ENCODE measurements around a stretch of chr6.

- PRO-cap, 6 experiments: no peak in any of the 6 experiments
- RAMPAGE, long total RNA, 2 experiments: no peak in any of the 2 experiments
- RRBS: no CpG with 5 or more reads among the region's 4 CpGs
Measured at GRCh38 chr6:49459040-49459599, 3.9 kb downstream of the MMUT start.

DNA sequence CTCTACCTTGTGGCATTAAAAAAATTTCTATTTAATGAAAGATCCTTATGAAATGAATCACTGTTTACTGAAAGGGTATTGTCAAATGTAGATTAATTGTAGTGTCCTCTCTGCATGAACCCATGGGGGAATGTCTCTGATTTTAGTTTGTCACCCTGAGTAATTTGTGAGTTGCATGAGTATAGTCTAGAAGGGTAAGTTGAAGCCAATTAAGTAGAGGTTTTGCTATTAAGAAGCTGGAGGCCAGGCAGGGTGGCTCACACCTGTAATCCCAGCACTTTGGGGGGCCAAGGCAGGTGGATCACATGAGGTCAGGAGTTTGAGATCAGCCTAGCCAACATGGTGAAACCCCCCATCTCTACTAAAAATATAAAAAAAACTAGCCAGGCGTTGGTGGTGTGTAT lies 1.2 kb downstream of the GLYATL3 start:
- PRO-cap, 6 experiments: no peak in any of the 6 experiments
- RAMPAGE, long total RNA, 2 experiments: no peak in any of the 2 experiments
- RRBS: no CpG with 5 or more reads among the region's 1 CpG

GRCh38 chr6:49570608-49570943 lies 20.1 kb downstream of the C6orf141 start:
- PRO-cap, 6 experiments: no peak in any of the 6 experiments
- RAMPAGE, long total RNA, 2 experiments: no peak in any of the 2 experiments
- RRBS: no CpG with 5 or more reads among the region's 4 CpGs

GRCh38 chr6:51049885-51050707 lies 231.4 kb downstream of the TFAP2B start:
- PRO-cap, 6 experiments: no peak in any of the 6 experiments
- RAMPAGE, long total RNA, 2 experiments: no peak in any of the 2 experiments
- RRBS: no CpG with 5 or more reads among the region's 2 CpGs

DNA sequence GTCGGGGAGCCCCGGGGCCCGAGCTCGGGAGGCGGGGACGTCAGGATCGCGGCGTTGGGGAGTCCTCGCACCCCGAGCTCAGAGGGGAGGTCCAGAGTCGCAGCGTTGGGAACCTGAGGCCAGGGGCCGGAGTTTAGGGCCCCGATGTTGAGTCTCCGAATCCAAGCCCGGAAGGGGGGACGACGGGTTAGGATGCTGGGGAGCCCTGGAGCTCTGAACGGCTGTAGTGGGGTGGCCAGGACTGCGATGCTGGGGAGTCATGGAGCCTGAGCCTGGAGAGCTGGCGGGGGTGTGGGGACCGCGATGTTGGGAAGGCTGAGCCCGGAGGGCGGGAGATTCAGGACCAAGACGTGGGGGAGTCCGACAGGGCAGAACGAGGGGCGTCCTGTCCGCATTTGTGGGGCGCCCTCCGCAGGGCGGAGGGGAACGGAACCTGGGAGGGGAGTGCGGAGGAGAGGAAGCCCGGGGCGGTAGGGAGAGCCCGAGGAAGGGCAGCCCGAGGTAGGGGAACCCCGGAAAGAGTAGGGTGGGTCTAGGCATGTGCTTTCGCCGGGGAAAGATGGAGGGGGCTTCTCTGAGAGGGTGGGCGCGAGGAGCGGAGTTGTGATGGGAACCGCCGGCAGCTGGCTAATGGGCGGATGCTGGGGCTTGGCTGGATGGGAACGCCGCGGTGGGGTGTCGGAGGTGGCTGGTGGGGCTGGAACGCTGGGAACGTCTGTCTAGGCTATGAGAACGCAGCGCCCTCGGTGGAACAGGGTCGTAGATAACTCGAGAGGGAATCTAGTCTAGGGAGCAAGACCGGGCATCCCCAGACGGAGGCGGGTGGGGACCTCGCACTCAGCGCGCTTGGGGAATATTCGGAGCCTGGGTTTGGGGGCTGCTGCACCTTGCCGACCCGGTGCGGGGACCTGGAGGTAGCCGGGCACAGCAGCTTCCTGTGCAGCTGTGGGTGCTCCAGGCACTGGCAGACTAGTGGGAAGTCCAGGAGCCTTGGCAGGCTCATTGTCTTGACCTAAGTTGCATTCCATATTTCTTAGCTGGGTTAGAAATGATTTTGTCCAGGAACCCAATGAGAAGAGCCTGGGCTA lies 699 bp downstream of the PAQR8 start:
- PRO-cap, 6 experiments: peak in 2 of 6 experiments; most common minus-strand start position 632 of the sequence (in 1)
- RAMPAGE, long total RNA, 2 experiments: no peak in any of the 2 experiments
- RRBS: 2% methylated on average over 30 of the region's 71 CpGs

DNA sequence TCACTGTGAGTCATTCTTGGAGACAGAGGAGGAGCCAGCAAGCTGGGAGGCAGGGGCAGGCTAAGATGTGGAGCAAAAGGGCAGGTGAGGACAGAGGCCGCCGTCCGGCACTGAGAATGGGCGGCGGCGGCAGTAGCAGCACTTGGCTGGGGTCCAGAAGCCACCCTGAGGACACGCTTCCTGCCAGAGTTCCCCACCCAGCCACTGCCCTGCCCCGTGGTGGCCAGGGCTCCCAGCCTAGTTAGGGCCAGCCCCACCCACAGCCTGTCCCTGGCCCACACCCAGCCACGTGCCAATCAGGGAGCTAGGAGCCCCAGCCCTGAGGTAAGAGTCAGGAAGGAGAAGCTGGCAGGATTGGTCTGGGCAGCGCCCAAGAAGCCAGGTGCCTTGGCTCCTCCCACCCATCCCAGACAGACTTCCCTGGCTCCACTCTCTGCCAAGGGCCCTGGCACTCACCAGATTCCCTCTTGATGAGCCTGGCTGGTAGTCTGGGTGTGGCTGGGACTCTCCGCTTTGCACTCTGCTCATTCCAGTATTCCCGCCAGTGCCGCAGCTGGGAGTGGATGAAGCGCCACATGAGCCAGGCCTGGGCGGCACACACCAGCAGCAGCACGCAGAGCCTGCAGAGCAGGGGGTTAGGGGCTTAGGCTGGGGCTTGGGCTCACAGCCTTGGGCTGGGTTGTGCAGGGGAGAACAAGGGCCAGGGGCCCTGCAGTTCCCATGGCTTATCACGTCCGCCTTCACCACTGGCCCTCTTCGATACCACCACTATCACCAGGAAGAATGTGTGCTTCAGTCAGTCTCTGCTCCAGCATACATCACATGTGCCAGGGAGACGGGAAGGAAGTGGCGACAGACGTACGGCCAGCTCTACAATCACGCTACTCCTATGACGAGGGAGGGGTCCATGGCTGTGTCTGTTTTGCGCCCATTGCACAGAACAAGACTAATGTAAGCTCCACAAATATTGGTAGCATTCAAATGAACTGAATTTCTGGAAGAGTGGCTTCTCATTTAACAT lies 72.4 kb downstream of the TRAM2 start:
- PRO-cap, 6 experiments: peak in 2 of 6 experiments; most common plus-strand start position 544 of the sequence (in 2); most common minus-strand start position 521 of the sequence (in 1)
- RAMPAGE, long total RNA, 2 experiments: no peak in any of the 2 experiments
- RRBS: no CpG with 5 or more reads among the region's 26 CpGs

DNA sequence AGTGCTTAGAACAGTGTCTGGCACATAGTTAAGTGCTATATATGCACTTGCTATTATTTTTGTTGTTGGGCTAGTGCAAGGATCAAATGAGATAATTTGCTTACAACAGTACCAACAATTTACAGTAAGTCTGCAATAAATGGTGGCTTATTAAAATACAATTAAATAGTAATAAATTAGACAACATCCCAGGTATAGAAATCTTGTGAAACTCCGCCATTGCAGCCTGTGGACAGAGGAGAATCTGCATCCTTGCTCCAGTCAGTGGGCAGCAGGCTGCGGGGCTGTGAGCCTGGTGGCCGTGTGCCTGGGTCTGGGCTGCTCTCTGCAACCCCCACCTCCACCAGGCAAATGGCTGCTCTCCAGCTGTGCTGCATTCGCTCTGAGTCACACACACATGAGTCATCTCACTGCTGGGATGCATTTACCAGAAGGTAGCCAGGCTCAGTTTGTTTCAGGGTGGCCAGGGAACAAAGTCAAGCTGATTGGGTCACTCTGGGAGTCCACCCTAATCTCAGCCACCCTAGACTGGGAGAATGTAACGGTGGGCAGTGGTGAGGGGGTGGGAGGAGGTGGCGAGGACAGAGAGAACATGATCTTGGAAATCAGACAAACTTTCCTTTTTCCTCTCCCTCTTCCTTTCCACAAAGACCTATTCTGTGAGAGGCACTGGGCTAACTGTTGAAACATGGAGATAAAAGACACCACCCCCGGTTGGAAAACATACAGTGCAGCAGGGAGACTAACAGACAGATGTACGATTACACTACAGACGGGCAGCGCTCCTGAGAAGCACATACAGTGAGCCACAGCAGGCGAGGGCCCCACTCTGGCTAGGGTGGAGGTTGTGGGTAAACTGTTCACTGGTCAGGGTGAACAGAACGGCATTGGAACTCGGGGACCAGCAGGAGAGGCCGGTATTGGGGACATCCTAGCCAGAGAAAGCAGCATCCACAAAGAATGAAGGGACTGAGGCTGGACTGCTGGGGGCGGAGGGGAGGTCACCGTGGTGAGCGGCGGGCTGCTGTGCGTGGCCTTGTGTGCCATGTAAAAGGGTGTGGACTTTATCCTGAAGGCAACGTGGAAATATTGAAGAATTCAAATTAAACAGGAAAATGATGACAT lies 59.2 kb downstream of the TRAM2 start:
- PRO-cap, 6 experiments: peak in 6 of 6 experiments; most common plus-strand start position 447 of the sequence (in 3)
- RAMPAGE, long total RNA, 2 experiments: no peak in any of the 2 experiments
- RRBS: no CpG with 5 or more reads among the region's 20 CpGs

GRCh38 chr6:52663013-52663415 lies 7.9 kb upstream of the TMEM14A start:
- PRO-cap, 6 experiments: no peak in any of the 6 experiments
- RAMPAGE, long total RNA, 2 experiments: no peak in any of the 2 experiments
- RRBS: no CpG with 5 or more reads among the region's 3 CpGs

- PRO-cap, 6 experiments: peak in 1 of 6 experiments; most common minus-strand start chr6:52986058 (in 1)
- RAMPAGE, long total RNA, 2 experiments: no peak in any of the 2 experiments
- RRBS: no CpG with 5 or more reads among the region's 9 CpGs
Measured at GRCh38 chr6:52985836-52986173, 9.3 kb downstream of the GSTA4 start.

DNA sequence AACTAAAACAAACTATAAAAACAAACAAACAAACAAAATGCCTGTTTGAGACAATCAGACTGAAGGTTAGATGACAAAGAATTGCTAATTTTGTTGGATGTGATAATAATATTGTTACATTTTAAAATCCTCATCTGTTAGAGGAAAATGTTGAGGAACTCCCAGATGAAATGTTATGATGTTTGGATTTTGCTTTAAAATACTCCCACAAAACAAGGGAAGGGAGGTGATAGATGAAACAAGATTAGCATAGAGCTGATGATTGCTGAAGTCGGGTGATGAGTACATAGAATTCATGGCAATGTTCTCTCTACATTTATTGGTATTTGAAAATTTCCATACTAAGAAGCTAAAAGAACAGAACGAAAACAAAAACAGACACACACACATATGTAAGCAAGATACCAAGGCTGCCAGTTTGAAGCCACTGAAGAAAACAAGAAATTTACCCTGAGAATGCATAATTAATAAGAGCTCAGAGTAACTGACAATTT lies 1.6 kb downstream of the GSTA4 start:
- PRO-cap, 6 experiments: no peak in any of the 6 experiments
- RAMPAGE, long total RNA, 2 experiments: no peak in any of the 2 experiments
- RRBS: no CpG with 5 or more reads among the region's 2 CpGs

- PRO-cap, 6 experiments: no peak in any of the 6 experiments
- RAMPAGE, long total RNA, 2 experiments: no peak in any of the 2 experiments
- RRBS: no CpG with 5 or more reads among the region's 3 CpGs
Measured at GRCh38 chr6:53060170-53060696, 1.4 kb downstream of the CILK1 start.

GRCh38 chr6:53067884-53068676 lies 2.9 kb downstream of the FBXO9 start:
- PRO-cap, 6 experiments: no peak in any of the 6 experiments
- RAMPAGE, long total RNA, 2 experiments: no peak in any of the 2 experiments
- RRBS: no CpG with 5 or more reads among the region's 3 CpGs

DNA sequence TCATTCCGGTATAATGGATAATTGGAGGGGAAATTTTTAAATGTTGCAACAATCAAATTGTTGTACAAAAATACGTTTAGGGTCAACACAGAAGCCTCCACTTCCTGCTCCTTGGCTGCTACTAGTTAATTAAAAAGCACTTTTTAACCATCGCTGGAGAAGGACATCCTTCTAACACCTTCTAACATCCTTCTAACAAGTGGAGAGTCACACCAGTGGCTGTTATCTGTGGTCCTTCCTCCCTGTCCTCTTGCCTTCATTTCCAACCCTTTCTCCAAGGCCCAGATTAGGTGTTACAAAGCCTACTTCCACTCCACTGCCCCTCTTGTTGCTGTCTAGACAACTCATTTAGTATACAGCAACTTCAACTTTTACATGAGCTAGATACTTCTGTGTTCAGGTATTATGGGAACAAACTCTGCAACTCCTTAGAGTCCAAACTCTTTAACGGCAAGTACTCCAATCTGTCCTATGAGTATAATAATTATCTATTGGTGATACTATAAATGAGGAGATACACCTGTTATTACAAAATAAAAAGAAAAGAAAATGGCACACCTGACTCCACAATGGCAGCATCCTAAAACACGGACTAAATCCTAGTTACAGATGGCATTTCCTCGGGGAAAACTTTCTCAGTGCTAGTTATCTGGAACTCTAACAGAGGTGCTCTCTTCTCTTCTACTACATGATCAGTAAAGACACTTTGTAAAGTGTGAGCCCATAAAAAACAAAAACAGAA lies 44.9 kb downstream of the ELOVL5 start:
- PRO-cap, 6 experiments: no peak in any of the 6 experiments
- RAMPAGE, long total RNA, 2 experiments: no peak in any of the 2 experiments
- RRBS: no CpG with 5 or more reads among the region's 6 CpGs

DNA sequence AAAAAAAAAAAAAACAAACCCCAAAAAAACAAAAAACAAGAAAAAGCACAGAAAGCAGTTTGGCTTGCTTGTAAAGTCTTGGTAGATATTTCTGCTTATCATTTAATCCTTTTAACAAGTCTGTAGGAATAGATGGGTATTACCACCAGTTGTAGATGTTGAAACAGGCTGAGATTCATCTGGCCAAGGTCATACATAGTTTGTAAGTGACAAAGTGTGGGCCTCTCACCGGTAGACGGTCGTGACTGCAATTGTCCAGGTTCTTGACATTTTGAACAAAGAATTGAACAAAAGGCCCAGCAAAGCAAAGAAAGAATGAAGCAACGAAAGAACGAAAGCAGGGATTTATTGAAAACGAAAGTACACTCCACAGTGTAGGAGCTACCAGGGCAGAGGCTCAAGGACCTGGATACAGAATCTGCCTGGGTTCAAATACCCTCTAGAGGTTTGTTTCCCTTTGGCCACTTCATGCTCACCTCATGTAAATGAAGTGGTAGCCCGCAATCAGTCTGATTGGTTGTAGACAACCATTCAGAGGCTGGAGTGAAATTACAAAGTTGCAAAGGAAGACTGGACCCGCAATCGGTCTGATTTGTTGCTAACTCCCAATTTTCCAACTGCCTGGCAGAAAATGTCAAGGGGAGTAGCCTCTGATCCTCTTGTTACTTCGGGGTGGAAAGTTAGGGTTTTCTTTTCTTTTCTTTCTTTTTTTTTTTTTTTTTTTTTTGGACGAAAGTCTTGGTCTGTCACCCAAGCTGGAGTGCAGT lies 11.7 kb upstream of the ELOVL5 start:
- PRO-cap, 6 experiments: no peak in any of the 6 experiments
- RAMPAGE, long total RNA, 2 experiments: no peak in any of the 2 experiments
- RRBS: no CpG with 5 or more reads among the region's 11 CpGs

DNA sequence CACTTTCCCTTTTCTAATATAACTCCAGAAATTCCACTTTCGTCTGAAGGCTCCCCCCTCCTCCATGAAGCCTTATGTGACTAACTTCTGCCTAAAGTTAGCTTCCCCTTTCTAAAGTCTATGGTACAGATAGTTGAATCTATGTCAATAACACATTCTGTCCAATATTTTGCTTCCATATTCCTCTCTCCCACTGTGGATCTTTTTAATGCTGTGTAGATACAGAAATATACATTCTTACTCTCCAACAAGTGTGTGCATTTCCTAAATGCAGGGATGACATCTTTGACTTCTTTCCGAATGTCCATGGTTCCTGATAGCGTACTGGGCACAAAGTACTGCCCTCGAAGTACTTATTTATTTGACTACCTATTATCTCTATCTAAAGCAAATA lies 84.7 kb upstream of the ELOVL5 start:
- PRO-cap, 6 experiments: no peak in any of the 6 experiments
- RAMPAGE, long total RNA, 2 experiments: no peak in any of the 2 experiments
- RRBS: no CpG with 5 or more reads among the region's 4 CpGs

GRCh38 chr6:53461486-53462146 lies 83.3 kb downstream of the GCLC start:
- PRO-cap, 6 experiments: peak in 3 of 6 experiments; most common plus-strand start chr6:53461886 (in 1); most common minus-strand start chr6:53461848 (in 3)
- RAMPAGE, long total RNA, 2 experiments: no peak in any of the 2 experiments
- RRBS: no CpG with 5 or more reads among the region's 6 CpGs

GRCh38 chr6:53504944-53505995 lies 39.6 kb downstream of the GCLC start:
- PRO-cap, 6 experiments: no peak in any of the 6 experiments
- RAMPAGE, long total RNA, 2 experiments: no peak in any of the 2 experiments
- RRBS: no CpG with 5 or more reads among the region's 5 CpGs

DNA sequence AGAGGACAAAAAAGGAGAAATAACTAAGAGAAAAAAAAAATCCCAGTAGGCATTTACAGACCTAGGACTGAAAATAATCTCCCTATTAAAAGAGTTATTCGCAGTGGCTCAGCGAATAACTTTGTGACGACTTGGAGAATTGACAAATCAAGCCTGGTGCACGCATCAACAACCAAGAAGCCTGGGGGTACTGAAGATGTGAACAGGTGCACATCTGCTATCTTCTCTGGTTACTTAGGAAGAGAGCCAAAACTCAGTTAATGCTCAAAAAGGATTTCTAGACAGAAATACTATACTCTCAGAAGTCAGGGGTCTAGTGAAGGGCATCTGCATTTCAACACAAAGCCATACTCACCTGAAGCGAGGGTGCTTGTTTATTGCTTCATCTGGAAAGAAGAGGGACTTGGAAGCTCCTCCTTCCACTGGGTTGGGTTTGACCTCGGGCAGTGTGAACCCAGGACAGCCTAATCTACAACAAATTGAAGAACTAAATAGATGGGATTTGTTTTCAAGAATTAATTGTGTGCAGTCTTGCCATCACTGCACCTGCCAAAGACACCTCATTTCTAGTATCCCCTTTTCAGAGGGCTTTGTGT lies 29.0 kb downstream of the GCLC start:
- PRO-cap, 6 experiments: no peak in any of the 6 experiments
- RAMPAGE, long total RNA, 2 experiments: no peak in any of the 2 experiments
- RRBS: no CpG with 5 or more reads among the region's 6 CpGs

- PRO-cap, 6 experiments: no peak in any of the 6 experiments
- RAMPAGE, long total RNA, 2 experiments: no peak in any of the 2 experiments
- RRBS: no CpG with 5 or more reads among the region's 5 CpGs
Measured at GRCh38 chr6:53544088-53544234, 940 bp downstream of the GCLC start.

- PRO-cap, 6 experiments: no peak in any of the 6 experiments
- RAMPAGE, long total RNA, 2 experiments: no peak in any of the 2 experiments
- RRBS: no CpG with 5 or more reads among the region's 2 CpGs
Measured at GRCh38 chr6:53647602-53647801, 18.1 kb downstream of the KLHL31 start.

Measured in heart left ventricle (tissue), 7 donors.